Karpas-422 (cell line): ENCODE measurements around the genes OR5B12, FAM111A and OR5A1.

DNA sequence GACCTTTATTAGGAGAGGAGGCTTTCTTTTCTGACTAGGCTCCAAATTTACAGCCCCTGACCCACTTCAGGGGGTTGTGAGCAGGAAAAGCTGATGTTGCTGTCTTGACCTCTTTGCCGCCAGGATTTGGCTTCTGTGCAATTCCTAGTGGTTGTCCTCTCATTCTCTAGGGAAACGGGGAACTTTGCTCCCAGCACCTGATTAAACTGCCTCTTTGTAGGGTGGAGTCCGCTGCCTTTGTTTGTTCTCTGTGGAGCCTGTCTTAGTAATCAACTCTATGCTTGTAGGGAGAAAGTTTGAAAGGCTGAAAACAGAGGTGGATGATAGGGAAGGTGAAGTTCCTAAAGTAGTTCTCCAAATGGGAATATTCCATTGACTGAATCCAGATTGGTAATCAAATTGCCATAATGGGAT lies 16.4 kb downstream of the CTNND1 start:
- PRO-cap = no peak
- RAMPAGE, long total RNA = no peak

- PRO-cap = no peak
- RAMPAGE, long total RNA = no peak
Observed at GRCh38 chr11:57820986-57821578, 59.5 kb downstream of the CTNND1 start.

GRCh38 chr11:57901785-57902603 lies 121.7 kb upstream of the OR9Q1 start:
- PRO-cap = no peak
- RAMPAGE, long total RNA = no peak

GRCh38 chr11:58058282-58059256 lies 27.8 kb downstream of the OR6Q1 start:
- PRO-cap = no peak
- RAMPAGE, long total RNA = no peak

GRCh38 chr11:58442171-58442544 lies at the start of gene OR5B12:
OR5B12 (minus strand) TSS chr11:58442236.
- PRO-cap = no peak
- RAMPAGE, long total RNA = no peak

GRCh38 chr11:58577371-58577937 lies 1.4 kb upstream of the ZFP91 start:
- PRO-cap = unidirectional peak, plus-strand start at chr11:58577761
- RAMPAGE, long total RNA = no peak

DNA sequence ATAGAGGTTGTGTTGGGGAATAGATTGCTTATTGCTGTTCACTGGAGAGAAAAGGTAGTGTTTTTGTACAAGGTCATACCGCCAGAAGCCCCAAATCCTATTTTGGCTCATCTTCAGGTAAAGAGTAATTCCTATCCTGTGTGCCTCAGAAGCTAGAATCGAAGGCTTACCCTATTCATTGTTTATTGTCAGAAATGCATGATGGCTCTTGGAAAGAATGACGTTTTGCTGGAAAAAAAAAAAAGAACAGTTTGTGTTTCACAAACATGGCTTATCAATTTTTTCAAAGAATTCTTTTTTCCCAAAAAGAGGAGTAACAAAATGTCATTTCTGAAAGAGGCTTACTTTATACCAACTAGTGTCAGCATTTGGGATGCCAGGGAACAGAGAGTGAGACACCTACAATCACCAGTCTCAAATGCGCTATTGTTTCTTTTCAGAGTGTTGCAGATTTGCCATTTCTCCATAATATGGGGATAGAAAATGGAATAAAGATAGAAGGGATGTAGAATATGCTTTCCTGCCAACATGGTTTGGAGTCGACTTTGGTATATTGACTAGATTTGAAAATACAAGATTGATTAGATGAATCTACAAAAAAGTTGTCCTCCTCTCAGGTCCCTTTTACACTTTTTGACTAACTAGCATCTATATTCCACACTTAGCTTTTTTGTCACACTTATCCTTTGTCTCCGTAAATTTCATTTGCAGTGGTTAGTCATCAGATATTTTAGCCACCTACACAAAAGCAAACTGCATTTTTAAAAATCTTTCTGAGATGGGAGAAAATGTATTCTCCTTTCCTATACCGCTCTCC lies 3.0 kb upstream of the CNTF start:
- PRO-cap = no peak
- RAMPAGE, long total RNA = no peak

- PRO-cap = no peak
- RAMPAGE, long total RNA = no peak
Observed at GRCh38 chr11:58771837-58772387, 40.2 kb upstream of the GLYAT start.

DNA sequence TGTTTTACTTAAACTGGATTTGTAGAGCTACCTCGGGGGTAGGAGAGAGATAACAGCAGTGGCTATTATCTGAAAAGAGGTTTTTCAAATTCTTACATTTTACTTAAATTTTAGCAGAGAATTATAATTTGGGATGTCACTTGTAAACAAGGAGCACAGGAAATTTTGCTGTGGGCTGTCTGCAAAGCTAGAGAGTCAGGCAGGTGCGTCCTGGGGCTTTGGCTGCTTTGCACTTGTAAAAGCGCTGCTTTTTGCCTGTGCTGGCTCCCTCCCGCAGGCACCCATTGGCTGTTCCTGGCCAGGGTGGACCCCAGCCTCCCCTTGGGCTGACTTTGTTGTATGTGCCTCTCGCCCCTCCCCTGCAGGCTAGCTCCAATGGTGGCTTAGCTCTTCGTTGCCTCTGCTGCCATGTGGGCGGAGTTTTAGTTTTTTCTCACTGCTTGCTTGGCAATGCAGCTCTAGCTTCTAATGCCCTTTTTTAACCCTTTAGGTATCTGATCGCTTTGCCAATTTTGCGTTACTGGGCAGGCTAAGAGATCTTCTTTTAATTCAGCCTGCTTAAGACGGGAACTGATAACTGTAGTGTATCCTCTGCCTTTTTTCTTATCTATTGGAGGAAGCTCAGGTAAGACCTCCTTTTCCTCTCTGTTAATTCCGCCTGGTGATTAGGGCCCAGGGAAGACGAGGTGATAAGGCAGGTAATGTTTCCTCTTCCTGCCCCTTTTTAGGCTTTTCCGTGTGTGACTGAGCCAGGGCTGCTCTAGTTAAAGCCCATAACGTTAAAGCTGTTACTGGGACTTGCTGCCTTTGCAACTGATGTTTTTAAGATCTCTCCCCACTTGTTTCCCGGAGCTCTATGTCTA lies 11.9 kb upstream of the GLYATL1 start:
- PRO-cap = no peak
- RAMPAGE, long total RNA = no peak

DNA sequence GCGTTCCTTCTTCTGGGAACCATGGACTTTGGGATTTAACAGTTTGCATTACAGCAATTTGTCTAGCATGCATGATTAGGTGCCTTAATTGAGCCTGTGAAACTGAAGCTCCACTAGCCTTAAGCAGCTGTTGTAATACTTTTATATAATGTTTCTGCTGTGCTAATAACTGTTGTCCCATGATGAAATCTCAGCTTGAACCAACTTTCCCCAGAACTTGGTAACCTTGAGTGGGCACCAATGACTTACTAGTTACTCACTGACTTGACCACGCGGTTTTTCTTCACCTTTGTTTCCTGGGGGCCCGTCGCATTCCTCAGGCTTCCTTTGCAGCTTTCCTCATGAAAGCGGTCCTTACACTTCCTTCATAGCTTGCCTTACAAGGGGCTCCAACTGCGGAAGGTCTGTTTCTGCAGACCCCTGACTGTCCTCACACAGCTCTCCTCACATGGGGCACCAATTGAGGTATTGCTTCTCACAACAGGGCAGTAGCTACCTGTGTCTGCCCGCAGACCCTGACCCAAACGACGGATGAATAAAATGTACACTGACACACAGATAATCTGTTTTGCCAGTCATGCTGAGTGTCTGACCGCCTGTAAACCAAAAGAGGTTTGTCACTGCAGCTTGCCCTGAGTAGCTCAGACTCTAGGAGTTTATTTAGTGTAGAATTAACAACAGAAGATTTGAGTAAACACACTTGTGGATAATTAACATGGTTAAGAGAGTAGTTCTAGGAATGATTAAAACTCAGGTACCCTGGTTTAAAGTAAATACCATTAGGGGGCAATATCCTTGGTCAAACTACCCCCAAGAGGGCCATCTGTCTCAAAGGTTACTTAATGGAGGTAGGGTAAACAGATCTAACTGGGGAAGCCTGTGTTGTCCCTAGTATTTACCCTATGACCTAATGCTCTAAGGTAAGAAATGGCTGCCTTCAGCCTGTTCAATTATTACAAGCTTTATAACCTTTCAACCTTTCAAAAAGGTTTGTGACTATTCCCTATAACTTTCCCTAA lies 10.9 kb upstream of the GLYATL1 start:
- PRO-cap = no peak
- RAMPAGE, long total RNA = no peak

DNA sequence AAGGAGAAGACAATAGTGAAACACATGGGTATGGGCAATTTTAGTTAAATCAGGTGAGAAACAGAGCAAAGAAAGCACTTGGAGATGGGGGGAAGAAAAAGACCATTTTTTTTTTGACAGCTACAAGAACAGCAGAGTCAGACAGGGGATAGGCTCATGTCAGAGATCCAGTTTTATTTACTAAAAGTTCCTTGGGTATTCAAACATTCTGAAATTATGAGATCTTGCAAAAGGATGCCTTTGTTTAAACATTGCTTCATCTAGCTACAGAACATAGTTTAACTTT lies 6.3 kb downstream of the GLYATL1 start:
- PRO-cap = no peak
- RAMPAGE, long total RNA = no peak

DNA sequence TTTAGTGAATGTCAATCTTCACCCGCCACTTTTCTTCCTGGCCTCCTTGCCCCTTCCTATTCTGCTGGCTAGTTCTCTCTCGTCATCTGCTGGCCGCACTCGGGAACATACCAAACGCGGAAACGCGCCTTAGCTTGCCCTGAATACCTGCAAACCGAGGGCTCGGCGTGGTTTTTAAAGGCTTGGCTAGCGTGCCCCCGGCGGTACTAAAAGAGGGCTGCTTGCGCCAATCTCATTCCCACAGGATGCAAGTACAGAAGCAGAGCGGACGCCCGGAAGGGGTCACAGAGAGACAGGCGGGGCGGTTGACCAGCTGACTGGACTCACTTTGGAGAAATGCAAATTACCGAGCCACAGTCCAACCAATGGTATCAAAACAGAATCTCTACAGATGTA lies 24.5 kb downstream of the GLYATL1 start:
- PRO-cap = no peak
- RAMPAGE, long total RNA = no peak

- PRO-cap = bidirectional peak, plus-strand start at chr11:59142832, minus-strand start at chr11:59142702
- RAMPAGE, long total RNA = start-site peak on the plus strand at chr11:59142852-59142879, 51 and 54 reads in 2 replicates
Observed at GRCh38 chr11:59142409-59143815, at the start of gene FAM111A. FAM111A (plus strand) TSS chr11:59142856.

- PRO-cap = no peak
- RAMPAGE, long total RNA = no peak
Observed at GRCh38 chr11:59148432-59149130, 5.9 kb downstream of the FAM111A start.

GRCh38 chr11:59267970-59268396 lies 55.3 kb upstream of the MPEG1 start:
- PRO-cap = no peak
- RAMPAGE, long total RNA = no peak

- PRO-cap = no peak
- RAMPAGE, long total RNA = no peak
Observed at GRCh38 chr11:59367208-59367470, 8.4 kb downstream of the OR5AN1 start.

DNA sequence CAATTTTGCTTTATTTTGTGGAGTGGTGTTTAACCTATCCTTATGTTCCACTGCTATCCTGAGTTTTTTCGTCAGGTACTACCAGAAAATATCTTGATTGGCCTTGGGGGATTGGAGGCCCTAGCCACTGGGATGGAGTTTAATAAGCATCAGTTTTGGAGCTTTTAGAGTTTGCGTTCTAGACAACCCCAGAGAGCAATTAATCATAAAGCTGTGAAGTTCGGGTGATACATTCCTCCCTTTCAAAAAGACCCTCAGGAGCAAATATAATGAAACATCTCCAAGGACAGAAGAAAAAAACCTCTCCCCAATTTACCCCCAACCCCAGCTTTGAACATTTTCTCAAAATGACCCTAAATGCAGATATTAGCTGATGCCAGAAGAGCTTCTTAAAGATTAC lies at the start of gene OR5A1:
OR5A1 (plus strand) TSS at position 270 of the 400 bp plus-strand sequence.
- PRO-cap = no peak
- RAMPAGE, long total RNA = no peak

DNA sequence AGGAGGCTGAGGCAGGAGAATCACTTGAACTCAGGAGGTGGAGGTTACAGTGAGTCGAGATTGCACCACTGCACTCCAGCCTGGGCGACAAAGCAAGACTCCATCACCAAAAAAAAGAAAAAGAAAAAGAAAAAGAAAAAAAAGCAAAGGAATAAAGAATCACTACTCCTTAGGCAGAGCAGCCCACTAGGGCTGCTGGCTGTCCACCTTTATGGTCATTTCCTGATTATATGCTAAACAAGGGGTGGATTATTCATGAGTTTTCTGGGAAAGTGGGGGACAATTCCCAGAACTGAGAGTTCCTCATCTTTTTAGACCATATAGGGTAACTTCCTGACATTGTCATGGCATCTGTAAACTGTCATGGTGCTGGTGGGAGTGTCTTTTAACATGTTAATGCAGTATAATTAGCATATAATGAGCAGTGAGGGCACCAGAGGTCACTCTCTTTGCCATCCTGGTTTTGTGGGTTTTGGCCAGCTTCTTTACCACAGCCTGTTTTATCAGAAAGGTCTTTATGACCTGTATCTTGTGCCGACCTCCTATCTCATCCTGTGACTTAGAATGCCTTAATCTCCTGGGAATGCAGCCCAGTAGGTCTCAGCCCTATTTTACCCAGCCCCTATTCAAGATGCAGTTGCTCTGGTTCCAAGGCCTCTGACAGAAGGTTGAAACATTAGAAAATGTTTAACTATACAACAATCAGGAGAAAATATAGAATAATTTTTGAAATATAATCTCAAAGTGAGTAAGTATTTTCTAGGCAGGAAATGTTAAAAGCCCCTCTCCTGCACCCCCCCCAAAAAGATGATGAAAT lies 36.5 kb downstream of the OR4D9 start:
- PRO-cap = no peak
- RAMPAGE, long total RNA = no peak

- PRO-cap = no peak
- RAMPAGE, long total RNA = no peak
Observed at GRCh38 chr11:59580006-59580365, 35.6 kb downstream of the OSBP start.

- PRO-cap = no peak
- RAMPAGE, long total RNA = no peak
Observed at GRCh38 chr11:59614359-59614914, 1.1 kb downstream of the OSBP start.